Testis (tissue), 5 donors: ENCODE results near the genes MAGEE1, ATP7A and GPR174.

GRCh38 chrX:73822261-73823418 lies 259.6 kb downstream of the CHIC1 start:
- PRO-cap, 3 experiments: no peak in any of the 3 experiments
- RAMPAGE, long total RNA, 2 experiments: no peak in any of the 2 experiments
- RRBS: no CpG with 5 or more reads among the region's 10 CpGs

- PRO-cap, 3 experiments: no peak in any of the 3 experiments
- RAMPAGE, long total RNA, 2 experiments: no peak in any of the 2 experiments
- RRBS: no CpG with 5 or more reads among the region's 2 CpGs
Observed at GRCh38 chrX:73947399-73947981, 356.5 kb upstream of the ZCCHC13 start.

DNA sequence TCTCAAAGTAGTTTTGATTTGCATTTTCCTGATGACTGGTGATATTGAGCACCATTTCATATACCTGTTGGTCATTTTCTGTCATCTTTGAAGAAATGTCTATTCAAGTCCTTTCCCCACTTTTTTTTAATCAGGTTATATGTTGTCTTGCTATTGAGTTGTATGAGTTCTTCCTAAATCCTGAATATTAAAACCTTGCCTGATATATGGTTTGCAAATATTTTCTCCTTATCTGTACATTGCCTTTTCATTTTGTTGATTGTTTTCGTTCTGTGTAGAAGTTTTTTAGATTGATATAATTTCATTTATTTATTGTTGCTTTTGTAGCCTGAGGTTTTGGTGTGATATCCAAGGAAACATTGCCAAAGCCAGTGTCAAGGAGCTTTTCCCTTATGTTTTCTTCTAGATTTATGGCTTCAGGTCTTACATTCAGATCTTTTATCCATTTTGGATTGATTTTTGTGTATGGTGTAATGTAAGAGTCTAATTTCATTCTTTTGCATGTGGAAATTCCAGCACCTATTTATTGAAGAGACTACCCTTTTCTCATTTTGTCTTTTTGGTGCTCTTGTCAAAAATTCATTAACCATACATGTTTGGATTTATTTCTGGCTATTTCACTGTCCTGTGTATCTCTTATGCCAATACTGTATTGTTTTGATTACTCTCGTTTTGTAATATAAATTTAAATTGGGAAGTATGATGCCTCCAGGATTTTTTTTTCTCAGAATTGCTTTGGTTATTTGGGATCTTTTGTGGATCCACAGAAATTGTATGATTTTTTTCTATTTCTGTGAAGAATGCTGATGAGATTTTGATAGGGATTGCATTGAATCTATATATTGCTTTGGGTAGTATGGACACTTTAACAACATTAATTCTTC lies 106.5 kb upstream of the ZCCHC13 start:
- PRO-cap, 3 experiments: no peak in any of the 3 experiments
- RAMPAGE, long total RNA, 2 experiments: no peak in any of the 2 experiments
- RRBS: no CpG with 5 or more reads among the region's 2 CpGs

DNA sequence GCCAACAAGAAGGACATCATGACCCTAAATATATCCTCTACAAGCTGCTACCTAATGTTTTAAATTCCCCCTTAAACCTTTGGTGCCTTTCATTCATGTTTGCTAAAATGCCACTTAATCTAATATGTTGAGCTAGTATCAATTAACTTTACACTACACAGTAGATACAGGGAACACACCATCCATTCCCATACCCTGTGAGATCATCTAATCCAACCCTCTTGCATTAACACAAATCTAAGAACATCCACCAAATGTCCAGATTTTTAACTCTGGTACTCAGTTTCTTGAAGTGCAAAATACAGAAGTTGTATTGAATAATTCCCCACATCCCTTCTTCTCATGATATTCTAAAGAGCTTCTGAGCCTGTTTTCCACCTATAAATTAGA lies 82.0 kb upstream of the ZCCHC13 start:
- PRO-cap, 3 experiments: no peak in any of the 3 experiments
- RAMPAGE, long total RNA, 2 experiments: no peak in any of the 2 experiments

- PRO-cap, 3 experiments: peak in 1 of 3 experiments; most common minus-strand start chrX:74592334 (in 1)
- RAMPAGE, long total RNA, 2 experiments: no peak in any of the 2 experiments
- RRBS: no CpG with 5 or more reads among the region's 3 CpGs
Observed at GRCh38 chrX:74592246-74592496, 22.3 kb downstream of the RLIM start.

- PRO-cap, 3 experiments: no peak in any of the 3 experiments
- RAMPAGE, long total RNA, 2 experiments: no peak in any of the 2 experiments
Observed at GRCh38 chrX:74605779-74606097, 8.7 kb downstream of the RLIM start.

DNA sequence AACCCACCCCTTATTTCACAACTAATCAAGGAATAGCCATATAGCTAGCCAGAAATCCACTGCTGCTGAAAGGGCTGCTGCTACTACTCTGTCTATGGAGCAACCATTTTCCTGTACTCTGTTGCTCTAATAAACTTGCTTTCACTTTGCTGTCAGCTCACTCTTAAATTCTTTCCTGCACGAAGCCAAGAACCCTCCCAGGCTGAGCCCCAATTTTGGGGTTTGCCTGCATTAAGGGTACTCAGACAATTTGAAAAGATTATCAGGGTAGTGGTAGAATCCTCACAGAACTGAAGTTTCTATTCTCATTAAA lies 69.1 kb downstream of the ABCB7 start:
- PRO-cap, 3 experiments: no peak in any of the 3 experiments
- RAMPAGE, long total RNA, 2 experiments: no peak in any of the 2 experiments
- RRBS: no CpG with 5 or more reads among the region's 1 CpG

DNA sequence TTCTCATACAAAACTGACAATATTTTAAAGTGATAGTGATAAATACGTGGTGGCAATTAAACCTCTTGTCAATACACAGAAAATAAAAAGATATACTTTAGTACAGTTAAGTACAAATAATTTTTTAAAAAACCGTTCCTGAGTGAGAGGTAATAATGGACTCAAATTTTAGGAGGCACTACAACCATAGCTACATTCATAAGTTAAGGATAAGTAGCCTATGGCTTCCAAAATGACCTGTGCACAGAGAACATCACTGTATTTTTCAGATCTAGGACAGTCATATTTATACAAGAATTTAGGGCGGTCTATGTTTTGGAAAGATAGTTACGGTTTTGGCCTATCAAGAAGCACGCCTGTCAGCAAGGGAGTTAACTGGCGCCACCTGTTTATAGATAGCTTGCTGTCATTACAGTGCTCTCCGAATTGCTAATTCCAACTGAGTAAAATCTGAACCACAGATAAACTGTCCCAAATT lies 775 bp downstream of the ABCB7 start:
- PRO-cap, 3 experiments: no peak in any of the 3 experiments
- RAMPAGE, long total RNA, 2 experiments: no peak in any of the 2 experiments
- RRBS: no CpG with 5 or more reads among the region's 7 CpGs

GRCh38 chrX:76427256-76428127 lies at the start of gene MAGEE1:
TSS of gene MAGEE1 (plus strand) at chrX:76427710.
- PRO-cap, 3 experiments: peak in 3 of 3 experiments; most common plus-strand start chrX:76427684 (in 3); most common minus-strand start chrX:76427567 (in 1)
- RAMPAGE, long total RNA, 2 experiments: no peak in any of the 2 experiments
- RRBS: 0% methylated on average over 3 of the region's 38 CpGs

- PRO-cap, 3 experiments: no peak in any of the 3 experiments
- RAMPAGE, long total RNA, 2 experiments: no peak in any of the 2 experiments
- RRBS: no CpG with 5 or more reads among the region's 3 CpGs
Observed at GRCh38 chrX:77663199-77663723, 122.8 kb downstream of the ATRX start.

DNA sequence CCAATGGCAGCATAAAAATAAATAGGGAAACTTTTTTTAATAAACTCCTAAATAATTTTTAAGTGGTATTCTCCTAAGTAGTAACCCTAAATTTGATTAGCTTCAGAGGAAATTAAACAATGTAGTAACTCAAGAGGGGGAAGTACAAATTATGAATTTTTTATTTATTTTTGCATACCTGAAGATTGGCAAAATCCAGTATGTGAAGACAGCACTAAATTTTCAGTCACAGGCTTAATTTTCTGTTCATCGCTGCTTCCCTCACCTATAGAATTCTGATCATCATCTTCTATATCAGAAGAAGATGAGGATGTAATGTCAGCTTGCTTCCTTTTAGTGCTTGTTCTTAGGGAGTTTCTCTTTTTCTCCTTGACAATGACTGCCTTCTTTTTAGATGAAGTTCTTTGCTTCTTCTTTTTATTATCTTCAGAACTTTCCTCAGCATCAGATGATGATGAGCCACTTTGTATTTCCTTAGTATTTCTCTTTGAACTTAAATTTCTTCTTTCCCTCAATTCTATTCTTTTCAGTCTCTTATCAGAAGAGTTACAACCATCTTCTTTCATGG lies 104.6 kb downstream of the ATRX start:
- PRO-cap, 3 experiments: no peak in any of the 3 experiments
- RAMPAGE, long total RNA, 2 experiments: no peak in any of the 2 experiments
- RRBS: no CpG with 5 or more reads among the region's 1 CpG

- PRO-cap, 3 experiments: peak in 3 of 3 experiments; most common plus-strand start chrX:77910625 (in 2); most common minus-strand start chrX:77910590 (in 3)
- RAMPAGE, long total RNA, 2 experiments: start-site peak on the plus strand in 1 of 2 experiments, at chrX:77910687-77910727 at its widest, 57 reads per replicate
- RRBS: 2% methylated on average over 5 of the region's 38 CpGs
Observed at GRCh38 chrX:77910284-77911155, at the start of gene ATP7A. TSS of gene ATP7A (plus strand) at chrX:77910693.

DNA sequence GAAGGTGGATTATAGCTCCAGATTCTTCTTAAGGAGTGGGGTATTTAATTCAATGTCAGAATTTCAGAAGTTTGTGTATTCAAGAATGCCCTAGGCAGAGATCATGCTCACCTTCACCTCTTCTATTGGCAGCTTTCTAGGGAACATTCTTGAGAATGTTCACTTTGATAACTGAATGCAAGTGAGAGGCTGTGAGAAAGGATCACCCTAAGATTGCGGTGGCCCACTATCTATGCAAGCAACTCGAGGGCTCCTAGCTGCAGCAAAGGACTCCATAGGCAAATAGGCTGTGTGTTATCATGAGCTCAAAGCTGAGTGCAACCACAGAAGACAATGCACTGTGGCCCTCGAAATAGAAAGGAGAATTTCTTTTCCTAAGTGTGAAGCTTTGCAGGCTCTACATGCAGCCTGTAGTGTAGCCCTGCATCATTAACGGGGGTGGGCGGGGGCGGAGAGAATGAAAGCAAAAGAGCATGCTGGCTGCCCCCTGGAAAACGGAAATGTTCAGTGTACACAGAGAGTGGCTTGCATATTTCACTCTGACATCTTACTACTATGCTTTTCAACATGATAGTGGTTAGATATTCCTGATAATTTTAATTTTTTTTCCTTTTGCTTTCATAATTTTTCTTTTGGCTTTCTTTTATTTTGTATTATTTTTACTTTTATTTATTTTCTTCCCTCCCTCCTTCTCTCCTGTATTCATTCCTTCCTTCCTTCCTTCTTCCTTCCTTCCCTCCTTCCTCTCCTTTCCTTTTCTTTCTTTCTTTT lies at the start of gene GPR174:
TSS of gene GPR174 (plus strand) at position 507 of the 771 bp plus-strand sequence.
- PRO-cap, 3 experiments: no peak in any of the 3 experiments
- RAMPAGE, long total RNA, 2 experiments: no peak in any of the 2 experiments
- RRBS: no CpG with 5 or more reads among the region's 7 CpGs

- PRO-cap, 3 experiments: no peak in any of the 3 experiments
- RAMPAGE, long total RNA, 2 experiments: no peak in any of the 2 experiments
- RRBS: no CpG with 5 or more reads among the region's 1 CpG
Observed at GRCh38 chrX:79258939-79259466, 108.1 kb downstream of the ITM2A start.

- PRO-cap, 3 experiments: no peak in any of the 3 experiments
- RAMPAGE, long total RNA, 2 experiments: no peak in any of the 2 experiments
- RRBS: no CpG with 5 or more reads among the region's 4 CpGs
Observed at GRCh38 chrX:79337026-79337973, 29.8 kb downstream of the ITM2A start.

- PRO-cap, 3 experiments: no peak in any of the 3 experiments
- RAMPAGE, long total RNA, 2 experiments: no peak in any of the 2 experiments
Observed at GRCh38 chrX:80631338-80631694, 178.4 kb downstream of the BRWD3 start.

- PRO-cap, 3 experiments: peak in 2 of 3 experiments; most common plus-strand start chrX:80808204 (in 2); most common minus-strand start chrX:80808054 (in 2)
- RAMPAGE, long total RNA, 2 experiments: no peak in any of the 2 experiments
- RRBS: no CpG with 5 or more reads among the region's 26 CpGs
Observed at GRCh38 chrX:80807811-80808505, 1.7 kb downstream of the BRWD3 start.

- PRO-cap, 3 experiments: peak in 2 of 3 experiments; most common plus-strand start chrX:81202985 (in 1); most common minus-strand start chrX:81202812 (in 2)
- RAMPAGE, long total RNA, 2 experiments: no peak in any of the 2 experiments
- RRBS: no CpG with 5 or more reads among the region's 3 CpGs
Observed at GRCh38 chrX:81202727-81203439, 981 bp downstream of the SH3BGRL start.

- PRO-cap, 3 experiments: no peak in any of the 3 experiments
- RAMPAGE, long total RNA, 2 experiments: no peak in any of the 2 experiments
- RRBS: no CpG with 5 or more reads among the region's 3 CpGs
Observed at GRCh38 chrX:85903604-85903981, 143.8 kb downstream of the CHM start.

GRCh38 chrX:88363497-88363903 lies 383.5 kb upstream of the CPXCR1 start:
- PRO-cap, 3 experiments: no peak in any of the 3 experiments
- RAMPAGE, long total RNA, 2 experiments: no peak in any of the 2 experiments
- RRBS: no CpG with 5 or more reads among the region's 3 CpGs